ENCODE measurements around the gene LNPK.

GRCh38 chr2:175179919-175180233, 1.6 kb downstream of the ATP5MC3 start:
- PRO-cap = no peak

- PRO-cap = no peak
Measured at GRCh38 chr2:175593681-175594796, 408.0 kb downstream of the LNPK start.

DNA sequence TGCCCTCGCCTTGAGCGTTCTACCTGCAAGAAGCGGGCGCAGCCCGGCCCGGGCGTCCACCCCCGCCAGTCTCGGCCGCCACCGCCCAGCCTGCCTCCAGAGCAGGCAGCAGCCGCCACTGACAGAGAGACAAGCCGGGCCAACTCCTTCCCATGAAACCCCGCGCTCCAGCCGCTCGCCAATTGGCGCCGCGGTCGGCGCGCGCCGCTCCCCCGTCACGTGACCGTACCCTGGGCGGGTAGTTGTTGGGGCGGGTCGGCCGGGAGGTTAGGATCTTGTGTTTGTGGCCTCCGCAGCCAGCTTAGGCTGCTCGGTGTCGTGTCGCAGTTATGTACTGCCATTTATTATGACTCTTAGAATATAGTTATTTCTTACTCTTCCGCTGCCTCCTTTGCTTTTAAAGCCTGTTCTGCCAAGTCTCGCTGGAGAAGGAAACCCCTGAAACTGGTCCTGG, at the start of gene LNPK:
LNPK (minus strand) TSS at position 131 of the 454 bp plus-strand sequence.
- PRO-cap = bidirectional peak, plus-strand start at position 245 of the sequence, minus-strand start at position 131 of the sequence

DNA sequence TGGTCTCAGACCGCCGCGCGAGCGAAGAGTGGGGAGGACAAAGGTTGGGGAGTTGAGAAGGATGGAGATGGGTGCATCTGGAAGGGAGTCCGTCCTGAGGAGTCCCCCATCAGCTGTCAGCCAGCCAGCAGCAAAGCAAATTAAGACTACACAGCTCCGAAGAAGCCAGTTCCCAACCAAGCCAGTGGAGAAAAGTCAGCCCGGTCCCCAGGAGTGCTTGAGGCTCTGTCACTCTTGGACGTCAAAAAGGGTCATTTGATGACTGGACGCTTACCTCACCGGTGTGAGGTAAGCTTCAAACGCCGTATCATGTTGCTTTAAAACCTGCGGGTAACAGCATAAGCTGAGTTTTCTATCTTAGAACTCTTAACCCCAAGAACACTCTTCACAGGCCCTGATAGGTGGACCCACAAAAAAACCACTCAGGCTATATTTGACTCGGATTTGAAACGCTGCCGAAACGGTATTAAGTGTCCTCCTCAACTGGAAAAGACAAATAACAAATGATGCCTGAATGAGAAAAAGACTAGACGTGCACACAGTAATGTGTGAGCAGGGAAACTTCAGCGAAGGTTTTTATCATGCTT, 617 bp upstream of the LNPK start:
- PRO-cap = no peak

DNA sequence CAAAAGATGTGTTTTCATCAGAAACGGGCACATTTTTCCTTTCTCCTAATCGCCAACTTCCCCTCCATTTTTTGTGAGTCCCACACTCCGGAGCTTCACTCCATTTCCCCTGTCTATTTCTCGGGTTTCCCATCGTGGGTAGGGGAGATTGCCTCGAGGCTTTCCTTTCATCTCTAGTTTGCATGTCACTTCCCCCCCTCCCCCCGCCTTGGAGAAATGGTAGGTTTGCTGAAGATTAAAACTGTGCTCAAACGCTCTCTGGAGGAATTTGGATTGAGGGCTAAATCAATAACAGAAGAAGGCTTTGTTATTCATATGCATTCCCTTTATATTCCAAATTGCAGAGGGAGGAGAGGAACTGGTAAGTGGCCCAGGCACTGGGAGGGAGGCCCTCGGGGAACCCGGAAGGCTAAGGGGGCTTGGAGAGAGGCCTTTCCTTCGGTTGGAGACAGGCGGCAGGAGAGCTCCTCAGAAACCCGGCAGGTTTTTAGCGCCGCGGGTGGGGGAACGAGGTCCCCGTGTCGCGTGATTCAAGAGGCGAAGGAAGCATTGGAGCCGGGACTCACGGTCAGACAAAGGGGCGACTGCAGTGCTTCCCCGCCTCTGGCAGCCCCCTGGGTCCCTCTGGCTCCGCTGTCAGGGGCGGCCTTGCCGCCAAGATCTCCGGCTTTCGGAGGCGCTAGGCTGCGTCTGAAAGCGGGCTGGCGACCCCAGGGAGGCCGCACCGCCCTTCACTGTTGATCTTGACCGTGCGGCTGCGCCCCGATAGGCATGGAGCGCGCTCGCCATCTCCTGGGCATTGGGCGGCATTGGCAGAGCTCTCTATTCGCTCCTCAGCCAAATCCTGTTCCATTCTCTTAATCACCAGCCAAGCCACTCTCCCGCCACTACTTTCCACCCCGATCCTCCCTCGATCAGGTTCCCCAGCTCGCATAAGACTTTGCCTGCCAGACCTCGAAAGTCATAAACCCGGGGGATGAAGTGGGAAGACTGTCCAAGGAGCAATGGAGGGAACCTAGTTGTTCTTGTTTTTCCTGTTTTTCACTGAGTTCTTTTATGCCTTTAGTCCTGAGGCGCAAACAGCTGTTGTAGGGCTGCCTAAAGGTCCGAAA, 2.3 kb upstream of the HOXD12 start:
- PRO-cap = no peak

DNA sequence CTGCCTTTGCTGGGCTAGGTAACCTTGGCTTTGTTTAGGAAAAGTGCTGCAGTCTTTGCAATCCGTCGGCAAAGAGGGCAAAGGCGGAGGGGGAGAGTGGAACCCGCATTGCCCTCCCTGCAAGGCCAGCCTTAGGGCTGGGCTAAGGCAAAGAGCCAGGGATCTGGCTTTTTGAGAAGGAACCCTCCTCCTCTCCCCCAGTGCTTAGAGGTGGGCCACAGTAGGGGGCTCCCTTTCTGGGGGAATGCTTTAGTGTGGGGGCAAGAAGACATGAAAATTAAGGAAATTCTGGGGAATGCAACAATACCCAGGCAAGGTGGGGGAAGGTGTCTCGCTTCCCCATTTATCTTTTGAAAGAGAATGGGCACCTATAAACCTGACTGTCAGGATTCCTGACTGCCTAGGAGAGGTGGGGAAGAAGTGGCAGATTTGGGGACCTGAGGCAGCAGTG, 1.5 kb downstream of the HOXD10 start:
- PRO-cap = no peak

- PRO-cap = no peak
Measured at GRCh38 chr2:176133488-176133762, 3.9 kb downstream of the HOXD8 start.

- PRO-cap = no peak
Measured at GRCh38 chr2:176140381-176141016, 10.9 kb upstream of the HOXD4 start.

DNA sequence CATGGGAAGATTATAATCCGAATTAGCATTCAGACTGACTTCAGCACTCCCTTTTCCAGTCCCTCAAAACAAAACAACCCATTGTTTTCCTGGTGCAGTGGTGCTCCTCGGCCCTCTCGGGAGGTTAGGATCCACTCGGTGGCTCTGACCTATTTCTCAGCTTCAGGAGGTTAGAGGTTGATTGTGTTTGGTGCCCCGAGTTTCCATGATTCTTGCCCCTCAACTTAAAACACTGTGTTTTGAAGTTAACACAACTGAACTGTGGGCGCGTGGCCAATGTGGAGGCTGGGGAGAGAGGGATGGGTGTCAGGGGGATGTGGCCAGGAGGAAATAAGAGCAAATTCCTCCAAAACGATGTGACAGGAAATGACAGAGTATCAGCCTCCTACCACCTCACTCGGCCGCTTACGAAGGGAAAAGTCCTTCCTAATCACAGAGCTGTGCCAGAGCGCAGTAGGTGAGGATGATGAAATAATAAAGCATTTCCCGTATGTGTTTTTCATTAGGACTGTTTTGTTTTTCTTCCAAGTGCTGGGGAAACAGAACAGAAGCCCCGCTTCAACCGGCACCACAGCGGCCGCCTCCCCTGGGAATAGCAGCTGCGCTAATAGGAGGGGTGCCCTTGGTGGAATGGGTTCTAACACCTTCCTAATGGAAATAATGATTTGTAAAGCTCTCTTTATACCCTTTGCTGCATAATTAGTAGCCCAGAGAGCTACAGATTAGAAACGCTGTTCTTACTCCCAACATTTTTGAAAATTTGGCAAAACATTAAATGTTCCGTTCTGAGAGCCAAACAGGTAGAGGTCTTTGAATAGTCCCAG, 440.3 kb downstream of the MTX2 start:
- PRO-cap = bidirectional peak, plus-strand start at position 527 of the sequence, minus-strand start at position 403 of the sequence

DNA sequence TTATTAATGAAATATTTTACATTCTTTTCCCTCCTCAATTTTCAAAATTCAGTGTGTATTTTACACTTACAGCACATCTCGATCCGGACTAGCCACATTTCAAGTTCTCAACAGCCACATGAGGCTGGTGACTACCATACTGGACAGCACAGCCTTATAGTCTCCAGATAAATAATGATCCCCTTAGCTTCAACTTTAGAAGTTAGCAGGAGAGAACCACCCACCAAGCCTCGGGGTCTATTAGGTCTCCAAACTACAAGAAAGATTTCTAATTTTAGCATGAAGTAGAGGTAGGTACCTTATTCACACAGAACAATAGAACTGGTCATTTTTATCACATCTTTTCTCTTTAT, 95.3 kb upstream of the HNRNPA3 start:
- PRO-cap = no peak

DNA sequence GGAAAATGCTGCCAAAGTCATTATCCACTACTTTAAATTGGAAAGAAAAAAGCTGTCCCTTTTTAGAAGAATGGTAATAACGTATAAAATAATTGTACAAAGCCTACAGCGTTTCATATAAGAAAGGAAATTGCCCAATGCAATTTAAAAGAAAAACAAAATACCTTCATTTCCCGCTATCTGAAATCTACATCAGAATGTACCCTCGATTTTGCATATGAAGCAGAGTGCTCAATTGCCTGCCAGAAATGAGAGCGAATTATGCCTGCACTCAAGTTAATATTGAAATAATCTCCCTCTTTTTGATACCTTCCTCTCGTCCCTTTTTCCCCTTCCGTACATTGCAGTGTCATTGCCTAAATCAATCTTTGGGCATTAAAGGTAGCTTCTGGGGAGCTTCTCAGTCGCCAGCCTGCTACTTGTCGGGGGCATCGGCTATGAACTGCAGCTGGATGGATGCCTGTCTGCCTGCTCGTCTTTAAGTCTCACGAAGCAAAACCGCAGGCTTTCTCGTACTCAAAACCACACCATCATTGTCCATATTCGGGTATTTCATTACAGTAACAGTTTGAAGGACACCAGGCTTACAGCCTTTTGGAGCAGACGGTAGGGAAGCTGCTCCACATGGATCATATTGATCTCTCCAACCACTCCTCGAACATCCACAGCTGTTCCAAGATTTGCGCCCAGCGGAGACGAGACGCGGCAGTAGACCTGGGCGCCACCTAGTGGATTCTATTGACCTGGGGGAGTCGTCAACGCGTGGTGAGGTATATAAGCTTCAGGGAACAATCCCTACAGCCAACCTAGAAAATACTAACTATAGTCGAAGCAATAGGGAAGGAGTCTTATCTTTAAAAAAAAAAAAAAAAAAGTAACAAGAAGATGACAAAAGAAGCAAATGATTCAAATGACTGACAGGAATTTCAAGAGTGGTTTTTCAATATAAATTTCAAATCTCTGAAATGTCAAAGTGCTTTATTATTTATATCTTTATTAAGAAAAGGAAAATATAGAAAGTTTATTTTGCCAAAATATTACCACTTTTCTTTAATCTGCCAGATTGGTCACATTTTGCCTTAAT, 63.9 kb upstream of the HNRNPA3 start:
- PRO-cap = no peak

DNA sequence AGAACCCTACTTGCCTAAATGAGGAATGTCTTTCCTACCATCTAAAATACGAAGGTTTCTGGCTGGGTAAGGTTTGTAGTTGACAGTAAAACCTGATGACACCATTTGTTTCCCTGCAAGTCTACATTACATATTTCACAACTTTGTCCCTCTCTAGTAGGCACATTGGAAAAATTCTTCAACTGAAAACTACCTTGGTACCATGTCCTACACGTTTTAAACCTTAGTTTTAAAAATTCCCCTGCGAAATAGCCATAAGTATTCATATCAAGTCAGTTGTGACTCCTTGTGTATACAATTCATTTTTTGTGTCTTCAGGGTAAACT, 9.4 kb downstream of the HNRNPA3 start:
- PRO-cap = no peak

- PRO-cap = no peak
Measured at GRCh38 chr2:177225914-177226344, 13.3 kb downstream of the HNRNPA3 start.

DNA sequence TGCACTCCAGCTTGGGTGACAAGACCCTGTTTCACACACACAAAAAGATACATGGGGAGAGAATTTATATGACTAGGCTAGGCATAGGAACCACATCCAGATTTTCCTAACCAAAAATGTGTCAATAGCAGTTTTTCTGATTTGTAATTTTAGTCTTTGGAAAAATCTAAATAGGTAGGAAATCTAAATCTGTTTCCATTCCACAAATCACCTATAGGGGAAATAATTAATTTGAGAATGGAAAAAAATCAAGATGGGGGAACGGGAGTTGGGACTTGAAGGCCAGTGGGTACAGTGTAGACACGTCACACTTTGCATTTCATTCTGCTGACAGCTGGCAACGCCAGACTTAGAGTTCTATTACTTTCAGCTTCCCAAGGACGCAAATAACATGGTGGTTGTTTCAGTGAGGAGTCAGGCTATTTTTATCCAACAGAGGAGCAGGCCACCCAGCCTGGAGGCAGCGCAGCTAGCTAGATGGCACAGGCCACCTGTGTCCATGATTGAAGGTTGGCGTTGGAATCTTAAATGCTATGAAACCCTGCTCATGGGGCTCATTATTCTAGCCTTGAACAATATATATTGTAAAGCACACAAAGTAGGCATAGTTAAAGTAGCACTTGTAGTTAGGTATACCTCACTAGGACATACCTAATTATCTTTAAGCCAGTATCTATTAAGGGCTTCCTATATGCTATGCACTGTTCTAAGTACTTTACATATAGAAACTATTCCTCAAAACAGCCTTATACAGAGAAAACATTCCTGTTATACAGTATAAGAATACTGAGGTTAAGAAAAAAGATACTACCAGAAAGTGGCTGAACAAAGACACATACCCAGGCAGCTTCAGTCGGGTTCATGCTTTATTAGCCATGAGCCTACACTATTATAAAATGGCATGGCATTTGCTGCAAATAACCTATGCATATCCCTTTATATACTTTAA, 23.5 kb downstream of the HNRNPA3 start:
- PRO-cap = no peak

DNA sequence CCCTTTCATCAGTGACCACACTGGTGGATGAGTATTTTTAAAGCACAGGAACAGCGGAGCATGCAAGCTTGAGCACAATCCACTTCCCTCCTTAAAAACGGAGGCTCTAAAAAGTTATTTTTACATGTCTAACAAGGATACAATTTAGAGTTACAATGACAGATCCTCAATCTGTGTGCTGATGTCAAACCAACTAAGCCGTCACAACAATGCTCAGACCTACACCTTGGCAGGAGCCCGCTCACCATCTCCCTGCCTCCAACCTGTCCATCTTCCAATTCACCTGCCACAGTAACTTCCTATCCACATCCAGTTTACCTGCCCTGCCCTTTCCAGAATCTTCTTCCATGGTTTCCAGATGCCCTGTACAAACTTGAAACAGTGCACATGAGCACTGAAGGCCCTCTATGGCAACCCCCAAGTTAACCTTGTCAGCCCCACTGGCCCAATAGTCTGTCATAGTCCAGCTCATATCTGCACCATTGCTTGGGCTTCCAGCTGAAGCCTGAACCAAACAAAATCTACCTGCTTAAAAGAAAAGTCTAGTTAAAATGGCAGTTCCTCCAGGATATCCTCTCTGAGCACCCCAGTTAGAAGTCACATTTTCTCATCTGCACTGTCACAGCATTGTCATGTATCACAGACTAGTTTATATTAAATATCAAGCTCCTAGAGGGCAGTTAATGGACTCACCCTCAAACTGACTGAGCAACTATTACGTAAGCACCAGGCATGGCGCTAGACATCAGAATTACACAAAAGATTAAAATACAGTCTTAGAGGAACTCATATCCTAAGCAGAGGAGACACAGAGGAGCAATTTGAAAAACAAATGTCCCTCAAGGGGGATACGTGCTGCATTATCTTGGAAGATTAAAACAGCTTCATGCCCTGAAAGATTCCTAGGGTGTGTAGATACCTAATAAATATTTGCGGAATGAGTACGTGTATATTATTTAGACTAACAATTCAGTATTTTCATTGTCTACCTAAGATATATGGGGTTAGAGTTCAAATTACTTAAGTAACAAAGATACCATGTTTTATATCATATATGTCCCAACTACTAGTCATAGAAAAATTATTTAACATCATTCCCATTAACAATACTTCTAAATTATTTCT, 11.5 kb downstream of the NFE2L2 start:
- PRO-cap = no peak

GRCh38 chr2:177332899-177333388, 59.6 kb upstream of the AGPS start:
- PRO-cap = no peak

DNA sequence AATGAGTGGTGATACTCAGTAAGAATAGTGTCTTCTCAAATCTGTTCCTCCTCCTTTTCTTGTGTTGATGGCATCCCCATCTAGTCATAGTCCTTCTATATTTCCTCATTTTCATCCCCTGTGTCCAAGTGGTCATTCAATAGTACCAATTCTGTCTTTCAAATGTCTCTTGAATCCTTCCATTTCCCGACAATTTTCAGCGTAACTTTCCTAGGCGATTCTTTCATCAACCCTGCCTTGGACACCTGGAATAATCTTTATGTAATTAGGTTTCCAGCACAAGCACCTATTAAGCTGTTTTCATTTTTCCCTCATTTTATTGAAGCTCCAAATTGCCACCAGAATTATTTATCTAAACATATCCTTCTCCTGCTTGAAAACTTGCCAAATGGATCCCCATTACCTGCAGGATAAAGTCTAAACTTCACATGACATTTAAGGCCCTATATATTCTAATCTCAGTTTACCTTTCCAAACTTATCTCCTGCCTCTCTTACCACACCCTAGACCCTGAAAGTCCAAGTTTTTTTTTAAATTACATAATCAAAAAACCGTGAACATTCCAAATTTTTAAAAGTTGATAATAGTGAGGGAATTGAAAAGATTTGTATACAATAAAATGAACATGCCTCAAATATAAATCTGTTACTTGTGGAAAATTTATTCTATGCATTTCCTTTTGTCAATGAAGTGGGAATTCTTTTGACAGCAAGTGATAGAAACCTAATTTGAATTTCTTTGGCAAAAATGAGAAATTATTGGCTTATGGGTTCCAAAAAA, 50.4 kb upstream of the AGPS start:
- PRO-cap = no peak

DNA sequence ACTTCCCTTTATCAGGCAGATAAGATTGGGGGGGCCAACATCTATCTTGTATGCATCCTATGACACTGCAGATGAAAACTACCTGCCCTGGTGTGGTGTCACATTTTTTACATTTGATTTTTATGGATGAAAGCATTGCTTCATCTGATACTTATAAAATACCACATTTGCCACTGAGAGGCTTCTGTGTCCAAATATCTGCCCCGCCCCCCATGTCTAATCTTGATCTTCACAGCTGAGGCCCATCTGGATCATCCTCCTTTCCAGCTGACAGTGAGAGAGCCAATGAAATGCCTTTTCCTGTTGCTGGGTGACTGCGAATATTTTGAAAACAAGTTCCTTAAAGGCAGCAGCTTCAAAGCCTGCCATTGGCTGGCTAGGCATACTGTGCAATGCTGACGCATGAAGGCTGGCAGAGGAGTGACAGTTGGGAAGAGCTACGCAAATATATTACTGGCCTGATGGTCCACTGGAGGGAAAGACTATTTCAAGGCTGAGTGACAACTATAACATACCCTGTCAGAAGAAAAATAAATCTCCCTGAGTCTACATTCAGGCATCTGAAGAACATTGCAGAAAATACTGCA, 135.3 kb upstream of the TTC30A start:
- PRO-cap = no peak

GRCh38 chr2:177915125-177915480, 157.5 kb downstream of the PDE11A start:
- PRO-cap = no peak

GRCh38 chr2:177972927-177973148, 99.7 kb downstream of the PDE11A start:
- PRO-cap = no peak